H9 (cell line): Measurements from ENCODE around the gene FBXO3.

DNA sequence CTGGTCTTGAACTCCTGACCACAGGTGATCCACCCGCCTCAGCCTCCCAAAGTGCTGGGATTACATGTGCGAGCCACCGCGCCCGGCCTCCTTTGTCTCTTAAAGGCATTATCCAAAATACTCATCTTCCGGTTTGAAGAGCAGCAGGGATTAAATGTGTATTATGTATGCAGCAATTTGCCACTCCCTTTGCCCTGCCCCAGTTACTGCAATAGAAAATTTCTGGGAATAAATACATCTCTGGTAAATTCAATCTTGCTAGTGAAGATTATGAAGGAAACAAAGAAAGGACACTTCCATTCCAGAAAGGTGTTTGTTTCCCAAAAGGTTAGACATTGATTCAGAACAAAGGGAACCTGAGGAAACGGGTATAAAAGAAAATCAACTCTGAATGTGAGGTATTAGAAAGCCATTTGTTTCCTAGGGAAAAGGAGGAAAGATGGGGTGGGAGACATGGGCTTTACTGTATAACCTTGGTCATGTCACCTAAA is 1.1 kb upstream of the HIPK3 start:
- PRO-cap, result no peak

DNA sequence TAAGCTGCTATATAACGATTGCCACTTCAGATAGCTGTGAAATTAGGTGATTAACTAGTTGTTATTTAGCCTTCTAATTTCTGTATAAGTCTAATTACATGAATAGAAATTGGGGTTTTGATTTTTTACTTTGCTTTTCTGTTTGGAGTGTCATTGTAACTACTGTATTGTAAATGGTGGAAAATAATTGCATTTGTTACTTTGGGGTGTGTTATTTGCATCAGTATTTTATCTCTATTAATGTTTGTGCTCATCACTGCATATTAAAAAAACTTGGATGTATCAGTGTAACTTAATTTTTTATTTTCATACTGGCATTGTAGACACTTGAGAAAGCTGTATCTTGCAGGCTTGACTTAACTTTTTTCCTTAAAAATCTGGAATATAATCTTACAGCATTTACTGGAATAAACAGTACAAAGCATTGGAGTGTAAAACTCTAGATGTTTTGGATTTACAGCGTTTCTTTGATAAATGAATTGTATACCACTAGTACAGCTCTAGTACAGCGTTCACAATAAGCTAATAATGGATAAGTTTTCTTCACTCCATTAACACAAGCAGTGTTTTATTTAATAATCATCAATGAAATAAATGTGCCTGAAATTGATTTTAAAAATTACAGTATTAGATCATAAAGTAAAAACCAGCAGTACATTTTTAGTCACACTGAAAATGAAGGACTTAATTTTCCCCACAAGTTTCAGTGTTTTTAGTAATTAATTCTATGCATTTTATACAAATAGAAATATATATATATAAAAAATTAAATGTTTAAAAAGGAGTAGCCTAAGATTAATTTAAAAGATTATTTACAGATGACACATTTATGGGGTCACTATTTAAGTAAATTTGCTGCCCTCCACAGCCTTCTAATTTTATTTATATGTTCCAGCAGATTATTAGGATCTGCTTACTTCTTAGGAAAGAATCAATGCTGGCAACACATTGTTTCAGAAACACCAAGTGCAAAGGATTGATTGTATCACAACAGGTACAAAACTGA is 20.5 kb upstream of the KIAA1549L start:
- PRO-cap, result no peak

DNA sequence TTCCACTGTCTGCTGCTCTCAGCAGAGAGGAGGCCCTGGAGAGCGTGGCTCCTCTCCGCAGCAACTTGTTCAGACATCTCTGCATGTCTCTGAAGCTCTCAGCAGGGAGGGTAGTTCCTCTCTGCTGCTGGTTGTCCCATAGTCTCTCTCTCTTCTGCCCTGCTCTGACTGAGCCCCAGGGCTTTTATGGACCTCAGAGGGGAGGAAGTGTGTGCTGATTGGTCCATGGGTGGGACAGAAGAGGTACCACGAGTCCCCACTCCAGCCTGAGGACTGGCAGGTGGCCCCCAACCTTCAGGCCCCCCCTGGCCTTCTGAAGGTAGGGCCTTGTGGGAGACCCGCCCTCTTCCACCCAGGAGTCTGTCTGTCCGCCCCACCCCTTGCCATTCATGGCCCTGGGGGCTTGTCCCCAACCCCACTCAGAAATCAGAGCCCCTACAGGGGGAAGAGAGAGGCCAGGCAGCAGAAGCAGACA is 35.2 kb downstream of the C11orf91 start:
- PRO-cap, result no peak

GRCh38 chr11:33689977-33691041 is 10.3 kb downstream of the C11orf91 start:
- PRO-cap, result no peak

DNA sequence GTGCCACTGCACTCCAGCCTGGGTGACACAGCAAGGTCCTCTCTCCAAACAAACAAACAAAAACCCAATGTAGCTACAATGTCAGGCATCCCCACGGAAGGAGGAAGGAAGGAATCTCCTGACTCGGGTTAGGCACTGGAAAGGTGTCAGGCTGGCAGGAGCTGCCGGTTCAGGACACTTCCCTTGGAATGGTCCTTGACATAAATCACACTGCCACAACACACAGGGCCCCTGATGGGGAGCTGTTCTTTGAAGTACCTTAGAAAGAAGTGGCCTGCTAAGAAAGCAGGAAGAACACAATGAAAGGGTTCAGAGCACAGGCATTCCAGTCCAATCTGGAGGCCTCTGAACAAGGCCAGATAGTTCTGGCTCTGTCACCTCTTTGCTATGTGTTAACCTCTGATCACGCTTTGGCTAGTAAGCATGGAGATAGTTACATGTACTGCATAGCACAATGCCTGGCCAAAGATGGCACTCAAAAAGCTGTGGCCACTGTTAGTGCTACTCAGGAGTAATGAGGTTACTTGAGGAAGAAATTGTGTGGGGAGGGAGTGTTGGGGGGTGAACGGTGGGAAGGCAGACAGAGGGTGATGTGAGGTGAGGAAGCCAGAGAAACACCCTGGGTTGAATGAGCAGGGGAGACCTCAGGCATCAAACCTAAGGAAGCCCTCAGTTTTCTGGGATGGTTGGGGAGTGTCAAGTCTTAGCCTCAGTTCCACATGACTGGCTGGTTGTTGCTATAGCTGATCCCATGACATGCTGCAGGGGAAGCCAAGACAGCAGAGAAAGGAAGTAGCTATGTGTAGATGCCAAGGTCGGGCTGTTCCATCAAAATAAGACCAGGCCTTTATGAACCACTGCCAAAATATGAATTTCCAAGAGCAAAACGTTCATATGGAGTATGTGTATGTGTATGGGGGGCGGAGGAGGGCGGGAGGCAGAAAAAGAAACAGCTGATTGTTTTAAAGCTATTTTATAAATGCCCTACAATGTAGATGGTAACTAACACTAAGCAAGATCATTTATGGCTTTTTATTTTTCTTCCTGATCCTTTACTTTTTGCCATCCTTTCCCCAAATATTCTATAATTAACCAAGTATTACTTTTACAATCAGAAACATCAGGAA is 11.8 kb downstream of the CD59 start:
- PRO-cap, result no peak

DNA sequence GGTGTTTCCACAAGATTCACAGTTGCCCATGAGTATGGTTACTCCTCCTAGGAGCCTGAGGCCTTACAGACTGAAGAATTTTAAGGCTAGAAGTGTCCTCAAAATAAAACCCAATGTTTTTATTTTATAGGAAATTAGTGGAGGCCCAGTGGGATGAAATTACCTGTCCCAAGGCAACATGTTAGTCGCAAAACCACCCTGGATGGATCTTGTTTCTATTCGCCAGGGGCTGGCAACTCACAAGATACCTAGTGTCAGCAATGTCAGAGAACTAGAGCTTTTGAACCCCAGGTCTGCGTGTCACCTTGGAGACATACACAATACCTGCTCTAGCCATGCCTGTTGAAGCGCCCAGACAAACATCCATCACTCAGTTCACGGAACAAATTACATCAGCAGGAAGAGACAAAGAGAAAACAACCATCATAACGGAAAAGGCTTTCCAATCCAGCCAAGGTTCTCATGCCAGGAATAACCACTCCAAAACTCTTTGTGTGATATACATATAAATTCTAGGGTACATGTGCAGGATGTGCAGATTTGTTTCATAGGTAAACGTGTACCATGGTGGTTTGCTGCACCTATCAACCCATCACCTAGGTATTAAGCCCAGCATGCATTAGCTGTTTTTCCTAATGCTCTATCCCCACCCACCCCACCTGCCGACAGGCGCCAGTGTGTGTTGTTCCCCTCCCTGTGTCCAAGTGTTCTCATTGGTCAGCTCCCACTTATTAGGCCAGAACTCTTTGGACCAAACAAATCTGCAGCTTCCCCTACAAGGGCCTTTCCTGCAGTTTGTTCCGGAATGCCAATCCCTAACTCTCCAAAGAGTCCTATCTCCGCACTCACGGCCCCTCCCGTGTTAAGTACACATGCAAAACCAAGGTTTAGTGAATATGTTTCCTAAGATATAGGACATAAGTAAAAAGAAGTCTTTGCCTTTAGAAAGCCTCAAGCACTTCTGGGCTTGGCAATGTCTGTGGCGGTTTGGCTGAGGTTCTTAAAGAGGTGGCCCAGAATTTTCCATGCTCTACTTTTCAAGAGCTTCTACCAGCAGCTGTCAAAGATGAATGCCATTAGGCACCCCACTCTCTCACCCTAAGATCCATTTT is 2.0 kb downstream of the CD59 start:
- PRO-cap, result no peak

DNA sequence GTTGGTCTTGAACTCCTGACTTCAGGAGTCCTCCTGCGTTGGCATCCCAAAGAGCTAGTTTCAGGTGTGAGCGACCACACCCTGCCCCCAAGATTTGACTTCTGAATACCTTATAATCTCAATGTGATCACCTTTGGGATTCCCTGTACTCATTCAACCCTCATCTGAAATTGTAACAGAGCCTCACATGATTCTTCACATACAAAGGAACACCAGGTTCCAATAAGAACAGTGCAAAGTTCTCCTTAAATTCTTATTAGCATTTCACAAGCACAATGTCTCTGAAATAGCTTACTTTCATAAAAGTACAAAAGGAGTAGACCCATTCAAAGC is 17.4 kb downstream of the FBXO3 start:
- PRO-cap, result no peak

DNA sequence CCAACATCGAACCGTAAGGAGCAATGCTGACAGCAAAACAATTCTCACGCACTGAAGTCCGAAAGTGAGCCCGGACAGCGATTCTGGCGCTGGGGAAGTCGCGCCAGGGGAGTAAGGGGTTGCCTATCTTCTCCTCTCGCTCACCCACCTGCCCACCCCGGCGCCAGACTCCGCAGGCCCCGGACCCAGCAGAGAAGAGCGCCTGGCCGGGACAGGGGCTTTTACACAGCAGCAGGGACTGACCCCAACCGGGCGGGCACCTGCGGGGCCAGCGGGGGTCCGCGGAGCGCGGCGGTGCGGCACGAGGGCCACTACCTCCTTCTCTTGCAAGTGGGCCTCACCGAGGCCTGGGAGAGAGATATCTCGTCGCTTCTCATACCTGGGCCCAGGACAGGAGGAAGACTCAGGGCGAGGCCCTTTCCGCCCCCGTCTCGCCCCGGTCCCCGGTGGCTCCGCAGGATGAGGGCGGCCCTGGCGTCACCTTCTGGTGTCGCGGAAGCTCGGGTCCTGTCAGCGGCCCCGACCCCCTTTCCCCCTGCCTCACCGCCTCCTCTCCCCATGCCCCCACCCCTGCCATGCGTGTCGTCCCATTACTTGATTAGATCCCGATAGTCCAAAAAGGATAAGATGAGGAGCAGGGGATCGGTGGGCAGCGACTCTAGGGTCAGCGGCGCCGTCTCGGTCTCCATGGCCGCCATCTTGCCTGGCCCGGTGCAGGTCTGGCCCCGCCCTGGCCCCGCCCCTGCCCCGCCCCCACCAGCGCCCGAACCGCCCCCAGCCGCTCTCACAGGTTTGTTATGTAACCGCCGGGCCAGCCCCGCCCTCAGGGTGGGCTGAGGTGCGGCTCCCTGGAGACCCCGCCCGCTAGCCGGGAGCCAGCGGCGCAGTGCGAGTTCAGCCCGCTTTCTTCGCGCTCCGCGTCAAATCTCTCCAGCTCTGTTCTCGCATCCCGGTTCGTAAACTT is at the start of gene FBXO3:
FBXO3 (minus strand) TSS at position 721 of the 964 bp plus-strand sequence.
- PRO-cap, result bidirectional peak, plus-strand start at position 867 of the sequence, minus-strand start at position 721 of the sequence

DNA sequence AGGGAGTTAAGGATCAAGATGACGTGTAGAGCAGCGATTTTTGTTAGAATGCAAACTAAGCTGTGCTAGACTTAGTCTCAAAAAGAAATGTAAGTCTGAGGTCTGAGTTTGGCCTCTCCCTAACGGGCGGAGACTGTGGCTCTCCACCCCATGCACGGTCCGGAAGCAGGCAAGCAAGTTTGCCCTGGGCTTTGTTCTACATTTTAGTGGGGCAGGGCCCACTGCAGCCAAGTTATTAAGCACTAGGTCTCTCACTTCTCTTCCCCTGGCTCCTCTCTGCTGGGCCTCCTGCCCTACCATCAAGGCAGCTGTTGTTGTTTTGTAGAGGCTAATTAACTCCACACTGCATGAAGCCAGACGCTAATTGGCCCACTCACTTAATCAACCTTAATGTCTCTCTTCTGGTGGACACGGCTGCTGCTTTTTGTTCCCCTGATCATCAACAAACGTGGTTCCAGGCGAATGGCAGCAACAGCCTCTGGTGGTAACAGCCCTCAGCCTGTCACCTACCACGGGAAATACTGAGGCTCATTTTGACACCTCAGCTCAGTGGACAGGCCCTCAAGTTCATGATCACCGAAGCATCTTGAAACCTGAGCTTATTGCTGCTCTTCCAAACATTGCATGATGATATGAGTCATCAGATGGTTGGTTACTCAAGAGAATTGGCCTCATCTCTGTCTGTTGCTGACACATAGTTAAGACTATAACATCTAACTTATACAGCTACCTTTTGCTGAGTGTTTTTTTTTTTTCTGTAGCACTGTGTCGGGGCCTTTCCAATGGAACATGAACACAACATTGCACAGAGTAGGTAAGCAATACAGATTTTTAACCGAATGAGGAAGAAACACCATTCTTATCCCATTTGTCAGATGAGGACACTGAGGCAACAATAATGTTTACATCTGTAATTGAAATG is 20.7 kb upstream of the LMO2 start:
- PRO-cap, result no peak

GRCh38 chr11:33941461-33942147 is 49.7 kb upstream of the LMO2 start:
- PRO-cap, result no peak

DNA sequence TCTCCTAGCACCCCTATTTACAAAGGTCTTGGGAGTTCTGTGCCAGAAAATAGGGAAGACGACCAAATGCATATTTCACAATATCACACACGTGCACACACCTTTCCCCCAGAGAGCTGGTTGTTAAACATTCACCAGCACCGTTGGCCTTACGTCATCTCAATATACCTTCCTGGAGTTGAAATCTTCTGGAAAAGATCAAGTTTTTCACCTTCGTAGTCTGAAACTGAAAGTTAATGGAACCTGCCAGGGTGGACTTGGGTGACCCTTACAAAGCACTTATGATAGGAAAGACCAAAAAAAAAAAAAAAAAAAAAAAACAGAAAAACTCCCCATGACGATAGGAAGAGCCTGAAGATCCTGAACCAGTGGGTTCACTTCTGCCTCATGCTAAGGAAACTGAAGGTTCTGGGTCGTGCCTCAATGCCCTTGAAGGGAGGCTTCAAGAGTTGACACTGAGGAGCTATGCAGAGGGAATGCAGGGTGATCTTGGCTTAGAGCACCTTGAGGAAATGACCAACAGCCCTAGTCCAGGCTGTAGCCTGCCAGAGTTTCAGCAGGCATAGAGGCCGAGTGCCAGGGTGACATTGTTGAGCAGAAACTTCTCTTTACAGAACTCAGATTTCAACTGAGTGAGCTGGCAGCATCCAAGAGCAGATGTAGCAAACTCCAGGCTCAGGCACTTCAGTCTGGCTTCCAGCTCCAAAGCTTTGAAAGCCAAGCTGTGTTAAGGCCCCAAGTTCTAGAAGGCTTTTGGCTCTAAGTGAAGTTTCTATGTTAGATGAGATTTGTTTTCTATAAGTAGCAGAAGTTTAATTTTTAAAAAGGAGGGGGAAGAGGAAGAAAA is 23.2 kb upstream of the CAPRIN1 start:
- PRO-cap, result no peak

- PRO-cap, result no peak
Observed at GRCh38 chr11:34104013-34104838, 1.2 kb upstream of the NAT10 start.

- PRO-cap, result bidirectional peak, plus-strand start at chr11:34234279, minus-strand start at chr11:34234103
Observed at GRCh38 chr11:34233867-34234911, 123.6 kb downstream of the ABTB2 start.

- PRO-cap, result no peak
Observed at GRCh38 chr11:34241924-34242692, 115.7 kb downstream of the ABTB2 start.

DNA sequence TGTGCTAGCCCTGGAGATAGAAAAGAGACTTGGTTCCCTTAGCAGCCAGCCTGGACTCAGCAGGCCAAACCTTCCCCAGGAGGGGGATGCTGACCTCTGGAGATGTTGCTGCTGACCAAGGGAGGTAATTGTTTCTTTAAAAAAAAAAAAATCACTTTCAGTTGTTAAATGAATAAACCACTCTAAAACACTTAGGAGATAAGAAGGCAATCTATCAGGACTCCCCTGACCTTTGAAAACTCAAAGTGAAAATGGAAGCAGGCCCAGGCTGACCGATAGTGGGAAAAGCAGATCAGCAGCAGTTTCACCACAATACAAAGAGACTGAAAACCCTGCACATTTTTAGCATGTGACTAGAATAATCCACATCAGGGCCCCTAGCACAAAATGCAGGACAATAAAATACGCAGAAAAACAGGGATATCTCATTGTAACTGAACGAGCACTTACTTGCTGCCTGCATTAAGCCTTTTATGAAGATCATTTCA is 113.7 kb downstream of the ABTB2 start:
- PRO-cap, result no peak

- PRO-cap, result no peak
Observed at GRCh38 chr11:34274675-34275168, 83.1 kb downstream of the ABTB2 start.

GRCh38 chr11:34621819-34622675 is 1.2 kb downstream of the EHF start:
- PRO-cap, result no peak

- PRO-cap, result no peak
Observed at GRCh38 chr11:34631434-34632154, 10.7 kb downstream of the EHF start.

DNA sequence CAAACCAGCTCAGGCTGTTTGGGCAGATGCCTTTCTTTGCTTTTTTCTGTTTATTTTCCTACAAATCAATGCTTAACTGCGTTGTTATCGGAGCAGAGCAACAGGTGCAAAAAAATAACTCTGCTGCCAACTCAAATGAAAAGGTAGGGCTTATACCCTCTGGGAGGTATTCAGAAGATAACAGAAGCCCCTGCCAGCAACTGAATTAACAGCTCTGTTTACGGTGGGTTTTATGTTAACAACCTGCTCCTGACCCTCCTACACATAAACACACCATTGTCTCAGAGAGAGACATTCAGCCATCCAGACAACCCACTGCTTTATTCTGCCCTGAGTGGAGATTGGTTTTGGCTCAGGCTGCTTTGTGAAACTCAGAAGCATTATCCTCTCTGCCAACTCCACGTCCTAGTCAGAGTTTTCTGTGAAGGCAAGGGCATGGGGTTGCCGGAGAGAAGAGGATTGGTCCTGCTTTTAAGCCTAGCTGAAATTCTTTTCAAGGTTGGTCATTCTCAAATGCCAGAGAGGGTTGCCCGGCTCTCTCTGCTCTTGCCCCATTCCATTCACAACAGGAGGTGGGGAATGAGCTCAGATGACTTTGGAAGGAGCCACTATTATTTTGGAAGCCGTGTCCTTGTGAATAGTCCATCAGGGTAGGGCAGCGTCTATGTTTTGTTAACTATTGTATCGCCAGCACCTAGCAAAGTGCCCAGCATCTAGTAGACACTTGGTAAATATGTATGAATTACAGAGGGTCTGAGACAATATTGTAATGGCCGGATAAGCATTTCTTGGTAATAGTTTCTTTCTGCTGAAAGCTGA is 11.5 kb downstream of the EHF start:
- PRO-cap, result no peak

- PRO-cap, result no peak
Observed at GRCh38 chr11:34784236-34784564, 132.0 kb downstream of the APIP start.